Hair follicle dermal papilla cell (primary cell): ENCODE measurements around a stretch of chr7.

DNA sequence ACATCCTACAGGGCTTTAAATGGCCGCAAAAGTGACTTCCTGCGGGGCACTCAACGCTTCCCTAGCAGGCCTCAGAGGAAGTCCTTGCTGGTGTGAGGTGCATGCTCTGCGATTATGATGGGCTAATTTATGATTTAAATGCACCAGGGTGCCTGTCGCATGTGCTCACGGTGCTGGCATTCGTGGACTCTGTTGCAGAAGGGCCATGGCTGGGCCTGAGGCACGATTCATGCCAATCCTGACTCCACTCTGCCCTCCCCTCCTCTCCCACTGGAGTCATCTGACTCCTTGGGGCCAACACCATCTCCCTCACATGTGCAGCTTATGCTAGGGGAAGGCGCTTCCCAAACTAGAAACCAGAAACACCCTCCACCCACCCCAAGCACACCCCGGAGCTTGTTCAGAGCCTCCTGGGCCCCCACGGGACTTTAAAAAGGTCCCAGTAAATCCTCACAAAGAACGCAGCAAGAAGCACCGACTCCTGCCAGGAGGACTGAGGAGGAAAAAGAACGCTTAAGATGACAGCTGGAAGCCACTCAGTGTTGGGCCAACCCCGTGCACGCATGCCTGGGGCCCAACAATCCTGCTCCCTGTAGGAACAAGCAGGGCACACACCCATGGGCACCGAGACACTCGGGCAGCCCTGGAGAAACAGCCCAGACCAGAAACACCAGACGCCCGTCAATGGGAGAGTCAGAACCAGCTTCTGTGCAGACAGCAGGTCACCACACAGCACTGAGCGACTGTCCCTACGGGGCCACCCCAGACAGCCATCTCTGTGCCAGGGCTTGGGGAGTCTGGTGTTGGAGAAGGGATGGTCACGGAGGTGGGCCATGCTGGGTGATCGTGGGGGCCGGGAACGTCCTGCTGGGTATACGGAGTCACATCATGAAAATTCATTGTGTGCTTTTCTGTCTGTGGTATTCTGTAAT is 14.2 kb downstream of the BRI3 start:
- CAGE, long polyA plus RNA, result no peak

GRCh38 chr7:98296755-98297498 is 15.4 kb downstream of the BRI3 start:
- CAGE, long polyA plus RNA, result no peak

DNA sequence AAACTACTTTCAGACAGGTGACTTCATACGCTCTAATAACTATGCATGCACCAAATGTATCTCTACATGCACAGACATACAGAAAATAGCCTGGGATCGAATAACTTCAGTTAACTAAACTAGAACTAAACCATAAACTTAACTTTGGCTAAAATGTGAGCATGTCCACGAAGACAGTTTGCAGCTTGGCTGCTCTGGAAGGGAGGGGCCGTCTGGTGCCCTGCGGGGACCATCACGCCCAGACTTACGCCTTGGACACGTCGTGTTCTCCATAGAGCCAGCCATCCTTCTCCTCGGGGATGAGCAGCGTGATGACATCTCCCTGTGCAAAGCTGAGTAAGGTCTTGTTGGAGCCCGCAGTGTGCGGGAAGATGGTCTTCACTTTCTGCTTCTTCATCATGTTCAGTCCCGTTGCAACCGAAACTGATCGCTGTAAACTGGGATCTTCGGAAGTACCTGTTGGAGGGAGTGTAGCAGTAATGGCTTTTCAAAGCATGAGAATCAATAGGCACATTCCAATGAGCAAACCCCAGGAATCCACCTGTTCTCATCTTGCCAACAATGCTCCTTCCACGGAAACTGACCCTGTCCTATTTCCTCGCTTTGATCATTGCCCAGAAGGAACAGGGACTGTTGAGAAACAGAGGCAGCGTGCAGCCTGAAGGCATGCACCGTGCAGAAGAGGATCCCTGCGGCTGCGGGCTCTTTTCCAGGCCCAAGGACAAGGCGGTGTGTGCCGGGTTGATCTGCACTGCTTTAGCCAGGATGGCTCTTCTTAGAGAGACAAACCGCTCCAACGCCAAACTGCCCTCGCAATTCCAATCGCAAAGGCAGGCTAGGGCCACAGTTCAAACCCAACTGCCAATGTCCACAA is 26.2 kb downstream of the BRI3 start:
- CAGE, long polyA plus RNA, result no peak

- CAGE, long polyA plus RNA, result no peak
These were observed 755 bp upstream of the NPTX2 start for GRCh38 chr7:98616232-98616828.

DNA sequence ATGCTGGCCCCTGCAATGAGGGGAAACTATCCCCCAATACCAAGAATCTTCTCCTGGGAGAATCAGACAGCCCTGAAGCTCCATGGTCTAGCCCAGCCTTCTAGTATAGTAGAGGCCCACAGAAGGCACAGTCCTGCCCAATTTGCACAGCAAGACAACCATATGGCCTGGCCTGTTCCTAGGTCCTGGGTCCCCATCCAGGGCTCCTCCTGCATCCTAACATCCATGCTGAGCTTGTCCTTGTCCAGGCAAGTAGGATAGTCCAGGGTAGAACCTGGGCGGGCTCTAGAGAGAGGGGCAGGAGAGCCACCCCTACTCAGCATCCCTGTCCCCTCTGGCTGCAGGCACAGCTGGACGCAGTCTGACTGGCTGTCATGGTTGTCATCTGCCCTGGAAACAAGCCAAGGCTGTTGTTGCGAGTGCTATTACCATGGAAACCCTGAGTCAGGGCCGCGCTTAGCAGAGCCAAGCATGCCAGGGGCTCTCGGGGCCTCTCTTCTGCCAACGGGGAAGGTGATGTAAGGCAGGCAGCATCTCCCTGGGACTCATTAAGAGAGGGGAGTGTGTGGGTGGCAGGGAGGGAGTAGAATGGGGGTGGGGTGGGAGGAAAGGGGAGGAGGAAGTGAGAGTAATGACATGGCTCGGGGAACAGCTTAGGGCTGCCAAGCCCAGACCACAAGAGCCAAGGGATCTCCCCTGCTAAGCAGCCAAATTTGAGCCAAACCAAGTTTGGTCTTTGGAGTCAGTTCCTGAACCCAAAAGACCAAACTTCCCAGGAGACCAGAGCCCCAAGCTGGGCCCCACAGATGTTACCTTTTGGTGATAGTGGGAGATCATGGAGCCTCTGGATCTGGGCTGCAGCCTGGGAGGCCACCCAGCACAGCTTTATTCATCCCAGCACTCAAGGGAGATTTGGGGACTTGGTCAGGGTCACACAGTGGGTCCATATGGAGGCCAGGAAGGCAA is 67.7 kb downstream of the TMEM130 start:
- CAGE, long polyA plus RNA, result no peak

- CAGE, long polyA plus RNA, result no peak
These were observed 31.9 kb downstream of the TRRAP start for GRCh38 chr7:98910024-98910836.

DNA sequence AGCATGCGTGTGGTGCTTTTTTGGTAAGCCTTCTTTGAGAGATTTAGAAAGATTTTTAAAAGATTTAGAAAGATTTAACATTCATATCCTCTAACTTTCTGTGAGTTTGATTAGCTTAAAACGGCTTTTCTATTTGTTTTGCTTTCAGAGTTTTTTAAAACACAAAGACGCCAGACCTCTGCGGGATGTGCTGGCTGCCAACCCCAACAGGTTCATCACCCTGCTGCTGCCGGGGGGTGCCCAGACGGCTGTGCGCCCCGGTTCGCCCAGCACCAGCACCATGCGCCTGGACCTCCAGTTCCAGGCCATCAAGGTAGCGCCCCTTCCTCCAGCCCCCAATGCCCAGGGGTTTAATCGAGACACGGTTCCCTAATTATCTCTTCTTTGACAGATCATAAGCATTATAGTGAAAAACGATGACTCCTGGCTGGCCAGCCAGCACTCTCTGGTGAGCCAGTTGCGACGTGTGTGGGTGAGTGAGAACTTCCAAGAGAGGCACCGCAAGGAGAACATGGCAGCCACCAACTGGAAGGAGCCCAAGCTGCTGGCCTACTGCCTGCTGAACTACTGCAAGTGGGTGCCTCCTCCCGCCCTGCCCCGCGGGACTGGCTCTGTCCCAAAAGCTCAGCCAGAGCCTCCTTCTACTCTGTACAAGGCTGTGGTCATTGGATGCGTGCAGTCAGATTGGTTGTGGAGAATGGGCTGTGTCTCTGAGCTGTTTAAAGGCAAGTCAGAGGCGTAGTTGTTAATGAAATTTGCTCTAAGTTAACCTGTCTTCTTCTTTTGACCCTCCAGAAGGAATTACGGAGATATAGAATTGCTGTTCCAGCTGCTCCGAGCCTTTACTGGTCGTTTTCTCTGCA is 71.2 kb downstream of the TRRAP start:
- CAGE, long polyA plus RNA, result no peak

DNA sequence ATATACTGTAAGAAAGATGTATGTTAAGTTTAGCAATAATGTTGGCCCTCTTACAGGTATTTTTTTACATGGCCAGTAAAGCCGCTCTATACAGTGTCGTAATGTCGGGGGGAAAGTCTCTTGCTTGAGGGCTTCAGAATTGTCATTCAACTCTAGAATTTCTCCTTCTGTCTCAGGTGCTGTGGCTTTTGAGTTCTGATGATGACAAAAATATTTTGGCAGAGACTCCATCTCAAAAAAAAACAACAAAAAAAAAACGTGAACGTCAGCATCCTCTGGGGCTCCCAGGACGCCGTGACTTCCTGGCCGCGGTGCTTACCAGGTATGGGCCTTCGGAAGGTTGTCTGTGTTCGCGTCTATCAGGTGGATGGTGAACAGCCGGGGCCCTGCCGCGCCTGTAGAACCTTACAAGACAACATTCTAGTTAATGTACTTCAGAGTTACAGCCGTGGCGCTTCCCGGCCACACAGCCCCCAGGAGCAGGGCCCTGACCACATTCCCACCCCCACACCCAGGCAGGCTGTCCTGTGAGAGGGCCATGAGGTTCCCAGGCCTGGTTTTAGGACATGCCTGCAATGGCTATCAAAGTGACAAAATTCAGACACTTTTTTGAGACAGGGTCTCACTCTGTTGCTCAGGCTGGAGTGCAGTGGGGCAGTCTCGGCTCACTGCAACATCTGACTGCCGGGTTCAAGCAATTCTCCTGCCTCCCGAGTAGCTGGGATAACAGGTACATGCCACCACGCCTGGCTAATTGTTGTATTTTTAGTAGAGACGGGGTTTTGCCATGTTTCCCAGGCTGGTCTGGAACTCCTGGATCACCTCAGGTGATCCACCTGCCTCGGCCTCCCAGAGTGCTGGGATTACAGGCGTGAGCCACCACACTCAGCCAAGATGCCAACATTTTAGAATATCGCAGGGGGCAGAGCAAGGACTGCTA is 110.9 kb downstream of the SMURF1 start:
- CAGE, long polyA plus RNA, result no peak

DNA sequence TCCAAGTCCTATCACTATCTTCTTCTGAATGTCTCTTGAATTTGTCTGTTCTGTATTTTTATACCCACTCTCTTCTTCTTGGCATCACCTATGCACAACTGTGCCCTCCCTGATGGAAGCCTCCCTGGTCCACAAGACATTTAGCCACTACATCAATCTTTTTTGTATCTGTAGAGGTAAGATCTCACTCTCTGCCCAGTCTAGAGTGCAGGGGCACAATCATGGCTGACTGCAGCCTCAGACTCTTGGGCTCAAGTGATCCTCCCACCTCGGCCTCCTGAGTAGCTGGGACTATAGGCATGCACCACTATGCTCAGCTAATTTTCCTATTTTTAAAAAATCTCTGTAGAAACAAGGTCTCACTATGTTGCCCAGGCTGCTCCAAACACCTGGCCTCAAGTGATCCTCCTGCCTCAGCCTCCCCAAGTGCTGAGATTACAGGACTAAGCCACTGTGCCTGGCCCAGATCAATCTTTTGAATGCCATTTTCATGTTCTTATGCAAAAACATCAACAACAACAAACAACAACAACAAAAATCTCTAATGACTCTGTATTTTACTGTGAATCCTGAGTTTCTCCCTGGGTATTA is 75.7 kb downstream of the SMURF1 start:
- CAGE, long polyA plus RNA, result no peak

GRCh38 chr7:99133333-99134100 is 10.4 kb downstream of the SMURF1 start:
- CAGE, long polyA plus RNA, result no peak

DNA sequence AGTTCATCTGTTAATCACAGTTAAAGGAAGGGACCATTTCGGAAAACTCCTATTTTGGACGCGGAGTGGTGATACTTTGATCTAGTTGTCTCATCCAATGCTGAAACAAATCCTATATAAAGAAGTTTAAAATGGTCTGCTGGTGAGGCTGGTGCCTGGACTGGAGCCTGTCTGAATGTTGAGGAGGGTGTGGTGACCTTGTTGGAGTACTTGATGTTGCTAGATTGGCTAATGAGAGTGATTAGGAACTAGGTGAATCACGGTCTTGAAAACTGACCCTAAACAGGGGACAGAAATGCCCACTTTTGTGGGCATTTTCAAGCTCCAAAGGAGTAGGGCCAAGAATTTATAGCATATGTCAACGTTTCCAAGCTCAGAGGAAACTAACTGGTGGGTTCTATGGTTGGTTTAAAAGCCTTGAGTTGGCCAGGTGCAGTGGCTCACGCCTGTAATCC is 2.0 kb downstream of the ARPC1A start:
- CAGE, long polyA plus RNA, result no peak

DNA sequence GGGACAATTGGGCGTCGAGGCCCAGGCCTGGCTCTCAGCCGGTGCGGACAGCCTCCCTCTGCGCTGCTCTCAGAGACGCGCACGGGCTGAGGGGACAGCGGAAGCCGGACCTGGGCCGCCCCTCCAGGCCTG is 152 bp downstream of the PDAP1 start:
- CAGE, long polyA plus RNA, result no peak

GRCh38 chr7:99419794-99420845 is 11.4 kb downstream of the BUD31 start:
- CAGE, long polyA plus RNA, result no peak

DNA sequence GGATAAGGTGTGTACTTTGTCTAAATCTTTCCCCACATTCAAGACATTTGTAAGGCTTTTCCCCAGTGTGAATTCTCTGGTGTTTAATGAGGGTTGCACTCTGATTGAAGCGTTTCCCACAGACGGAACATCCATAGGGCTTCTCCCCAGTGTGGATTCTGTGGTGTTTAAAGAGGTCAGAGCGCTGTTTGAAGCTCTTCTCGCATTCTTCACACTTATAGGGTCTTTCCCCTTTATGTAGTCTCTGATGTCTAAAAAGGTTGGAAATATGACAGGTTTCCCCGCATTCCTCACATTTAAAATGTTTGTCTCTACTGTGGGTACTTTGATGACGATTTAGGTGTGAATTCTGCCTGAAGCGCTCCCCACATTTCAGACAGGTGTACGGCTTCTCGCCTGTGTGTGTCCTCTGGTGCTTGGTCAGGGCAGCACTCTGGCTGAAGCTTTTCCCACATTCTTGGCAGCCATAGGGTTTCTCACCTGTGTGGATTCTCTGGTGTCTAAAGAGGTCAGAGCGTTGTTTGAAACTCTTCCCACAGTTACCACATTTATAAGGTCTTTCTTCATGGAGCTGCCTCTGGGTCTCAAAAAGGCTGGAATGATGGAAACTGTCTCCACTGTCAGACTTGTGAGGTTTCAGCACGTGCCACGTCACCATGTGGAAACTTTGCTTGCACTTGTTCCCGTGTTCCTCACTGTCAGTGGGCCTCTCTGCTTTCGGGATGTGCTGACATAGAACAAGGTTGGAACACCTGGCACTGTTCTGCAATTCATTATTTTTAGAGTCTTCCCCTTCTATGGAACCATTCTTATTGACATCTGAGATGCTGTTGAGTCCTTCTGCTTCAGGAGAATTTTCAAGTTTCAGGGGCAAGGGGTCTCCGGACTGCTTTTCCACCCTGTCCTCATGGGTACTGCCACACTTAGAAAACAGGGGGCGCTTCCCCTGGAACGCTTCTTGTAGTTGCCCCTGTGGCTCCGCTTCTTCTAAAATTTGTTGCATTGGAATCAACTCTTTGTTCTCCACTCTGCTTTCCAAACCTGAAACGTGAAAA is 6.2 kb downstream of the ZNF394 start:
- CAGE, long polyA plus RNA, result no peak

DNA sequence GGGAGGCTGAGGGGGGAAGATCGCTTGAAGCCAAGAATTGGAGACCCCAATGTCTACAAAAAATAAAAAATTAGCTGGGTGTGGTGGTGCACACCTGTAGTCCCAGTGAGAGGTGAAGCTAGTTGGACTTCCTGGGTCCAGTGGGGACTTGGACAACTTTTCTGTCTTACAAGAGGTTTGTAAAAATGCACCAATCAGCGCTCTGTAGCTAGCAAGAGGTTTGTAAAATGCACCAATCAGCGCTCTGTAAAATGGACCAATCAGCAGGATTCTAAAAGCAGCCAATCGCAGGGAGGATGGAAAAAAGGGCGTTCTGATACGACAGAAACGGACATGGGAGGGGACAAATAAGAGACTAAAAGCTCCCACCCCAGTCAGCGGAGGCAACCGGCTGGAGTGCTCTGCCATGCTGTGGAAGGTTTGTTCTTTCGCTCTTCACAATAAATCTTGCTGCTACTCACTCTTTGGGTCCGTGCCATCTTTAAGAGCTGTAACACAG is 1.1 kb upstream of the ZNF394 start:
- CAGE, long polyA plus RNA, result no peak

DNA sequence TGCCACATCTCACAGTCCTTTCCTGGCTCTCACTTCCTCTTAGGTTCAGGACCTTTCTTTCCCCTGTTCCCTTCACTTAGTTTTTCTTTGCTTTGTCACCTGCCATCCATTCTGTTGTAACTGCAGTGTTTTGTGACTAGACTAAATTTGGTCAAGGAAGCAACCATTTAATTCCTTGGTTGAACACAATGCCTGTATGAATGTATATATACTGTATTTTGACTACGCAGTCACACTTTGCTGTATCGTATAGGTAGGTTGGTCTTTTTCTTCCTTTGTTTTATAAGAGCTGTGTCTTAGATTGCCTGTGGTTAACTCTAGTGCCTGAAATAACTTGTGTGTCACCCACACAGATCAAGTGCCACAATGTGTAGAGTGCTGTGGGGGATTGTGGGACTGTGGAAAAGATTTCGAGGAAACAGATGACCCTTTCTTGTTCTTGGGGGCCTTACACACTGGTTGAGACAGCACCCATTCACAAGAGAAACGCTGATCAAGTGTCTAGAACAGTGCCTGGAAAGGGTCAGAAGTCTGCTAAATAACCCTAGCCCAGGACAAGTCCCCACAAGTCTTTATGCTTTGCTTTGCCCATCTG is 2.7 kb downstream of the ZNF655 start:
- CAGE, long polyA plus RNA, result no peak

DNA sequence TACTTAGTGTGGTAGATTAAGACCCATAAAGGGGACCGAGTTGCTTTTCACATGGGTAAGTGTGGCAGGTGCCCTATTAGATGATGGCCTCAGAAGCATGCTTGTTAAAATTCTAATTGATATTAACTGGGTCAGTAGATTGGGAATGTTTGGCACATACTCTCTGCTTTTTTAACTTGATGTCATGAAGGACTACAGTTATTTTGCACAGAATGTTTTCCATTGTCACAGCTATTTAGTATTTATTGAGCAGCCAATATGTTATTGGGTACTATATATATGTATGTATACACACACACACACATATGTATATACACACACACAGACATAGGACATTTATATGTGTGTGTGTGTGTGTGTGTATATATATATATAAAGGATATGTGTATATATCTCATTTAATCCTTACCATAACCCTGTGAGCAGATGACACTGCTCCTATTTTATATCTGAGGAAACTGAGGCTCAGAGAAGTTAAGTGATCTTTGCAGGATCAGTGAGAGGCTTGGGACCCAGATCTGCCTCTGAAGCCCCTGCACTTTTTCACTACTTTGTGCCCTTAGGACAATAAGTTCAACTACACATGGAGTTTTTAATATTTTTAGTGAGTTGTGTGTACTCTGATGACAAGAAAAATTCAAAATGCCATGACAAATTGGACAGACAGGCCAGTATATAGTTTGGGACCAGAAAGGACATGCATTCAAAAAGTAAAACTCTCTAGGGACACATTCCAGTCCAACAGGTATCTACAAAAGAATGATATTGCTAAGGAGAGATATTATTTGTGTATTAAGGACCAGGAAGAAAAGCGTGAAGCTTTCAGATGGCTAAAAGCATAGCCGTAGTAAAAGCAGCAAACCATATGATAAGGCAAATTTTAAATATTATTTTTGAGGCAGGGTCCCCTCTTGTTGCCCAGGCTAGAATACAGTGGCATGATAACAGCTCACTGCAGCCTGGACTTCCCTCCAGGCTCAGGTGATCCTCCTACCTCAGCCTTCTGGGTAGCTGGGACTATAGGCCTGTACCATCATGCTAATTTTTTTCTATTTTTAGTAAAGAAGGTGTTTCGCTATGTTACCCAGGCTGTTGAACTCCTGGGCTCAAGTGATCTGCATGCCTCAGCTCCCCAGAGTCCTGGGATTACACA is 7.6 kb downstream of the ZNF655 start:
- CAGE, long polyA plus RNA, result no peak

DNA sequence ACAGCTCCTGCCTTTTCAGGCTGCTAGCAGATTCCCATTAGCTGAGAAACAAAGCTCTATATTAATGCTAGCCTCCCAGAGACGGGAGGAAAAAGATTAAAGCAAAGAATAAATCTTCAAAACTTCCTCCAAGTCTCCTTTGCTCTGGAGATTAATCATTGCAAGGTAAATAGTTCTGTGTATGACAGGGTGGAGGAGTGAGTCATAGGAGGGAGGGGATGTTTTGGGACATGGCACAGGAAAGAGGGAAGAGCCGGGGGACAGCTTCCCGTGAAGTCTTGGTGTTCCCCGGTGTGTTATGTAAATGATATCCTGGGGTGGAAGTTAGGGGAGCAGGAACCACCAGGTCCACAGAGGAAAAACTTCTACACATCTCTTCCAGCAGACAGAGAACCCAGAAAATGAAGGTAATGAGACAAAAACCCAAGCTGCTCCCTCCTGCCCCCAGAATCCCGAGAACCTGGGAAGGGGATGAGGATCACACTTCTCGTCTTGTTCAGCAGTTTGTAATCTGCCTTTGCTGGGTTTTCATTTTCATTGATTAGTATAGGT is 19.4 kb upstream of the CYP3A5 start:
- CAGE, long polyA plus RNA, result no peak

GRCh38 chr7:99752449-99752992 is 17.5 kb upstream of the CYP3A7 start:
- CAGE, long polyA plus RNA, result no peak

DNA sequence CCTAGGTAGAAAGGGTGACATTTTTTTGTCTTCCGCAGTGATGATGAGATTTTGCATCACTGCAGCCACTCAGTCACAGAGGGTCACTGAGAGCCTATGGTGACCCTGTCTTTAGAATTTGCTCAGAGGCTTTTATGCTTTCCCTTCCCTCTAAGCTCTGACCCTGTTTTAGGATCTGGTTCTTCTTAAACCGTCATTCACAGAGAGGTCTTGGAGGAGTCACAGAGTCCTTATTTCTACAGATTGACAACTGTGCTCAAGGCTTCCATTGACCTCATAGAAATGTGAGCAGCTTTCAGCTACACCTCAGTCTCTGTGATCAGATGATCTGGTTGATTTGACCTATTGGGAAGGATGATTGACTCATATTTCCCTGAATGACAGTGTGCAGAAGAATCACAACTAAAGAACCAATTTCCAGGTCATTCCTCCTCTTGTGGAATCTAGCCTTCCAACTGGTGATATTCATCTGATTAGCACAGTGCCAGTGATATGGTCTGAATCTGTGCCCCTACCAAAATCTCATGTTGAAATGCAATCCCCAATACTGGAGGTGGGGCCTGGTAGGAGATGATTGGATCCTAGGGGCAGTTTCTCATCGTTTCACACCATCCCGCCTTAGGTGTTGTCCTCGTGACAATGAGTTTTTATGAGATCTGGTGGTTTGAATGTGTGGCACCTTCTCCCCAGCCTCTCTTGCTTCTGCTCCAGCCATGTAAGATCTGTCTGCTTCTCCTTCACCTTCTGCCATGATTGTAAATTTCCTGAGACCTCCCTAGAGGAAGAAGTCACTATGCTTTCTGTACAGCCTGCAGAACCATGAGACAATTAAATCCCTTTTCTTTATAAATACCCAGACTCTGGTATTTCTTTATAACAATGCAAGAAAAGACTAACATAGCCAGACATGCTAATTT is 3.3 kb downstream of the CYP3A4 start:
- CAGE, long polyA plus RNA, result no peak